Cardiac ventricle fibroblast (primary cell): ENCODE results near the genes H2AC4, H2AC7, H2AC8, PRSS16 and POM121L2.

DNA sequence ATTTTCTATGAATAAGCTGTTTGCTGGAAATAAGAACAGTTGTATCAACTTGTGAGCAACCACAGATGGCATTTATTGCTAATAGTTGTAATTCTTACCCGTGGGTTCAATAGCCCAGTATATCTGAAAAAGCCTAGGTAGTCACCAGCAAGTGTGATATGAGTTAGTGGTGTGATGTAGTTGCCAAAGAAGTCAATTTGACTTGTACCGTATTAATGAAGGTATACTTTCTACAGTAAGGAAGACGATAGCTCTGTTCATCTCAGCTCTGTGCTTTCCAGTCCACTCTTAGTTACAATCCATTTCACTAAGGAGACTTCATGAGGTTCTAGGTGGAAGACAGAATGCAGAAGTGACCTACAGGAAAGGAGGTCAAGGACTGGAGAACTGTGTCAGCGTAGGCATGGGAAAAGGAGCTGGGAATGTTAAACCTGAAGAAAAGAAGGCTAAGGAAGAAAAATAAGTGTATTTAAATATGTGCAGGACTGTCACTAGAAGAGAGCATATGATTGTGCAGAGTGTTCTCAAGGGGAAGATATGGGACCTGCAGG, 117.0 kb upstream of the SCGN start:
- RAMPAGE, long total RNA = no peak

GRCh38 chr6:26032977-26033670, at the start of gene H2AC4:
H2AC4 (minus strand) TSS chr6:26033618.
- RAMPAGE, long total RNA = no peak

- RAMPAGE, long total RNA = no peak
These were observed 157 bp upstream of the H3C3 start for GRCh38 chr6:26045118-26045335.

- RAMPAGE, long total RNA = no peak
These were observed 1.4 kb downstream of the H2BC4 start for GRCh38 chr6:26122308-26122765.

DNA sequence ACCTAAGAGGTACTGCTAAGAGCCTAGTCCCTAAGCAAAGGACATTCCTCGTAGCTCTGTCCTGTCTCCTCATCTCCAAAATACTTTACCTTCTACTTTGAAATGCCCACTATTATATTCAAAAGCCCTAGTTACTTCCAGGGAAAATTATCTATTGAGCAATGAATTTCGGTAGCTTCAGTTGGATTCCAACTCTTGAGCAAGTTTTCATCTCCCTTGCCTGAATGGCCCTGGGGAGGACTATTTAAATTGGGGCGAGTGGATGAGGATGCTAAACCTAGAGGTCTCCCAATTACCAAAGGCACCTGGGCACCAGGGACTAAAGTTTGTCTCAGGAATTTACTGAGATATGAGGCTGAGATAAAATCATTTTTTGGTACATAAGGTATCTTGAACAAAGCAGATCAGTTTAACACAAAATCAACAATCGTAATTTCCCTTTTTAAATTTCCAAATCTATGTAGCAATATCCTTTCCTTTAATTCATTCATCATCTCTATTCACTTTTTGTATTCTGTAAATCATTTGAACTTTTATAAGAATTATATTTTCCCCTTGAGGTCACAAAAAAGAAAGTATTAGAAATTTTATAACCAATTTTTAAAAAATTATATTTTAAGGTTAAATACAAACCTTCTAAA, 4.5 kb downstream of the H2AC6 start:
- RAMPAGE, long total RNA = no peak

DNA sequence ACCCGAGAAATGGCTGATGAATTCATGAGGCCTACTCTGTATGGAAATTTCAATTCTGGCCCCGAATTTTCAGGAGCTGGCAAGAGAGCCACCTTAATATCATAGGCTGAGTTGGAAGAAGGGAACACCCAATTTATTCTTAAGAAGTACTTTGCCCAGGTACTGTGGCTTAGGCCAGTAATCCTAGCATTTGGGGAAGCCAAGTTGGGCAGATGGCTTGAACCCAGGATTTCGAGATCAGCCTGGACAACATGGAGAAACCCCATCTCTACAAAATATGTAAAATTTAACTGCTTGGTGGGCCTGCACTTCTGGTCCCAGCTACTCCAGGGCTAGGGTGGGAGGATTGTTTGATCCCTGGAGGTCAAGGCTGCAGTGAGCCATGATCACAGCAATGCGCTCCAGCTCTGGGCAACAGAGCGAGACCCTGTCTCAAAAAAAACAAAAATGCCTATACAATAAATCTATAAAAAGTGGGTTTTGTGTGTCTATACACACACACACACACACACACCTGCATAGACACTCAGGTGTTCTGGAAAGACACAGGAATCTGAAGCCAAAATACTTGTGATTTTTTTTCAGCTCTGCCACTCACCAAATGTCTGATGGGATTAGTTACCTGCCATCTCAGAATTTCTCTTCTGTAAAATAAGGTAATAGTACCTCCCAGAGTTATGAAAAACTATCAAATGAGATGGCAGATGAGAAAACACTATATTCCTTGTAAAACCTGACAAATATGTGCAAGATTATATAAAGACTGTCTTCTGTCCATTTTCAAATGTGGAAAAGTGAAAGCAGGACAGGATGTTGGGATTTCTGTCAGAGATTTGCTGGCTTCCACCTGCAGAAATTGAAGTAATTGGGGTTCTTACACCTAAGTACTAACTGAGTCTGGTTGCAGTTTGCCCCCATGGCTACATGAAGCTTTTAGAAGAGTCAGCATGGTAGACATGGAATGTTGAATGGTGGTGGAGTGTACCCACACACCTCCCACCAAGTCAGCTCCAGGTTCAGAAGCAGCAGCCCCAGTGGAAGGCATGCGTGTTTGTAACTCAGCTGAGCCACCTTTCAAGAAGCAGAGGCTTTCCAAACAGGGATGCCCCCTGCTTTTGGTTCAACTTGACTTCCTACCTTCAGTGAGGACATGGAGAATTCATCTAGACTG, 15.8 kb downstream of the H2AC6 start:
- RAMPAGE, long total RNA = no peak

- RAMPAGE, long total RNA = no peak
These were observed 691 bp upstream of the H1-4 start for GRCh38 chr6:26155410-26155865.

- RAMPAGE, long total RNA = no peak
These were observed 1.2 kb downstream of the H3C4 start for GRCh38 chr6:26195754-26196485.

DNA sequence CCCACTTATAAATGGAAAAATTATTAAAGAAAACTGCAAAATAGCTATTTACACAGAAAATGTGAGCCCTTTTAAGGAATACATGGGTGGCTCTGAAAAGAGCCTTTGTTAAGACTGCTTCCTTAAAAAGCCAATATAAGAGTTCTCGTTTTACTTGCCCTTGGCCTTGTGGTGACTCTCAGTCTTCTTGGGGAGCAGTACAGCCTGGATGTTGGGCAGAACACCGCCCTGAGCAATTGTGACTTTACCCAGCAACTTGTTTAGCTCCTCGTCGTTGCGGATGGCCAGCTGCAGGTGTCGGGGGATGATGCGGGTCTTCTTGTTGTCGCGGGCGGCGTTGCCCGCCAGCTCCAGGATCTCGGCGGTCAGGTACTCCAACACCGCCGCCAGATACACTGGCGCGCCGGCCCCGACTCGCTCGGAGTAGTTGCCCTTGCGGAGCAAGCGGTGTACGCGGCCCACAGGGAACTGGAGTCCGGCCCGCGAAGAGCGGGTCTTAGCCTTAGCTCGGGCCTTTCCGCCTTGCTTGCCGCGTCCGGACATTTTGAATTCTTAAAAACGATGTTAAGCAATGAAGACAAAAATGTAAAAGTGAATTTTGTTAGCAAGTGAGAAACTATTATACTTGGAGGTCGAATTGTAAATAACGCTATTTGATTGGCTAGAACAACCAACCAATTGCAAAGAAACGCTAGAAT, at the start of gene H2AC7:
H2AC7 (minus strand) TSS at position 593 of the 698 bp plus-strand sequence.
- RAMPAGE, long total RNA = no peak

DNA sequence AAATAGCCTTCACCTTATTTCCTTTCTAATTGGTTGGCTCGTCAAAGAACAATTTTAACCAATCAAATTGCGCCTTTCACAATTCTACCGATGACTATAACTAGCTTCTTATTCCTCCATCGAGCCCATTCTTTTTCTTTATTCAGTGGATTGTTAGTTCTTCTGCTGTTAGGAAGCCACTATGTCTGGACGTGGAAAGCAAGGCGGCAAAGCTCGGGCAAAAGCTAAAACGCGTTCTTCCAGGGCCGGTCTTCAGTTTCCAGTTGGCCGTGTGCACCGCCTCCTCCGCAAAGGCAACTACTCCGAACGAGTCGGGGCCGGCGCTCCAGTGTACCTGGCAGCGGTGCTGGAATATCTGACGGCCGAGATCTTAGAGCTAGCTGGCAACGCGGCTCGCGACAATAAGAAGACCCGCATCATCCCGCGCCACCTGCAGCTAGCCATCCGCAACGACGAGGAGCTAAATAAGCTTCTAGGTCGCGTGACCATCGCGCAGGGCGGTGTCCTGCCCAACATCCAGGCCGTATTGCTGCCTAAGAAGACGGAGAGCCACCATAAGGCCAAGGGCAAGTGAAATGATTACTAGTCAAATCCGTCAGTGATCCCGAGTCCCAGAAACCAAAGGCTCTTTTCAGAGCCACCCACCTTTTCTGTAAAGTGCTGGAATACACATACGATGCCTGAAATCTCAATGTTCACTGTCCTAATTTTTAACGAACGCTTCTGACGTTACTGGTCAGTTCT, at the start of gene H2AC8:
H2AC8 (plus strand) TSS at position 128 of the 744 bp plus-strand sequence.
- RAMPAGE, long total RNA = start-site peak on the plus strand centred at position 127 of the sequence, 6 bp wide, 137 and 8 reads in 2 replicates

DNA sequence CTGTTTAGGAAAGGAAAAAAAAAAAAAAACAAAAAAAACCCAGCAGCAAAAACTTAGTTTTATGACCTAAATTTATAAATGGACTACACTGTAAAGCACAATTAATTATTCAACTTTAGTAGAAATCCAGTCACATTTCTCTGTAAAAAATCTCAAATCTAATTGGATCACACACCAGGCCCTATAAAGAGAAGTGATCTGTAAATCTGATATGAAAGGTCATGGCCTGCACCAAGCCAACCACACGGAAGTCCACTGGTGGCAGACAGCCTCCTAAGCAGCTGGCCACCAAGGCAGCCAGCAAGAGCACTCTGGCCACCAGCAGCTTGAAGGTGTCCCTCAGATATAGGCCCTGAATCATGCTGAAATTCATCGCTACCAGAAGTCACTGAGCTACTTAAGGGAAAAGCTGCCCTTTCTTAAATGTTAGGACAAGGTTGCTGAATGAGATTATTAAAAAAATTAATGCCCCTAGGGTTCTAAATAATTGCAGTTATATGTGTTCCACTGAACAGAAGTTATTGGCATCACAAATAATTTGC, 2.2 kb downstream of the H2AC8 start:
- RAMPAGE, long total RNA = no peak

DNA sequence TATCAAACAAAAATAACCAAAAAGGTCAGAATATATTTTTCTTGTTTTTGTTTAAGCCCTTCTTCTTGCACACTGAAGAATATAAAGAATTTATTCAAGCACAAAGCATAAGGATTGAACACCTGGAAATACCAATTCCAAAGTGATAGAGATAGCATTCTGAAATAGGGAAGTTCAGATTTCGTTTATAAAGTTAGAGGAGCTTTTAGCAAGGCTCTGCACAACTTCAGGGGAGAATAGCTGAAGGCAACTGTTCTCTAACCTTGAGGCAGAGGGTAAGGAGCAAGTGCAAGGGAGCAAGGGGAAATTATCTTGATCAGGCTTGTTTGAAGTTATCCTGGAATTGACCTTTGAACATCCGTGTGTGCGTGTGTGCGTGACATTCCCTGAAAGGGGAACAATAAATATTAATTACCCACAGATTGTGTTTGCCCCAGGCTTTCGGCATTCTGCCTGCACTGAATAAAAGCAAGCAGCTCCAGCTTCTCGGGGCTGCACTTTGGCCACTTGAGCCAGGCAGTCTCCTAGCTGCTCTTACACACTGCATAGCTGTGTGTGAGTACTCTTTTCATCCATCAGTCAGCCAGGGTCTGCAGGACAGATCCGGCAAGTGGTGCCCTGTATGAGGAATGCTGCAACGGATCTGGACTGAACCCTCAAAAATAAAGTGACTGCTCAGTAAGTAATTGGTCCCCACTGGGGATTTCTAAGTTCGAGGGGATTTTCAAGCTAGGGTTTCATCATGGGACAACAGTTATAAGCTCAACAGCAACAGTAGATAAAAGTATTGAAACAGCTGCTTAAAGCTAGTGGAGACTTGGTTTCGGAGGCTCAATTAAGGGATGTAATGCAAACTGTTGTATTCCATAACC, 5.8 kb downstream of the H2BC9 start:
- RAMPAGE, long total RNA = no peak

GRCh38 chr6:26537021-26538079, 816 bp upstream of the HMGN4 start:
- RAMPAGE, long total RNA = no peak

DNA sequence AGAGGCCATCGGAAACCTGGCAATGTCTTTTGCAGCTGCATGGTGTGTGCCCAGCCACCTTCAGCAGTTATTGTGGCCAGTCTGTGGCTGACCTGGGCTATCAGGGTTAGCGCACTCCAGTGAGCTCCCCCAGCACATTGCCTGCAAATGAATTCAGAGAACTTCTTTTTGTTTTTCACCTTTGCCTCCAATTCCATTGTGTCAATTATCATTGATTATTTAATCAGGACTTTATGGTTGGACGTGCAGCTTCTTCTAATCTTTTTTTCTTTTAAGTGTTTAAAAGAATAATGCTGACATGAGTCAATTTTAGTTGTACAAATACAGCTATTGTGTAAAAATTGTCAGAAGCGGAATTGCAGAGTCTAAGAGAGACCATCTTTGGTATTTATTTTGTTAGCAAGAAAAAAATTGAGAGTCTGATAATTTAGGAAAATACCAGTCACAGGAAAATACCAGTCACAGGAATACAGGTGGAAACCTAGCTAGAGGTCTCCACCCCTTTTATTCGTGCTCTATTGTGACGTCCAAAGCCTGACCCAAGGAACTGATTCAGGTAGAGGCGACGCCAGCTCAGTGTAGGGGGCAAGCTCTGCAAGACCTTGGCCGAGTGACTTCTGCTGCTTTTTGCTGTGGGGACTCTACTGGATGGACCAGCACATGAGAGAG, 5.5 kb downstream of the ABT1 start:
- RAMPAGE, long total RNA = no peak

- RAMPAGE, long total RNA = no peak
These were observed 111.3 kb upstream of the ZNF322 start for GRCh38 chr6:26770954-26771233.

- RAMPAGE, long total RNA = no peak
These were observed at the start of gene PRSS16 for GRCh38 chr6:27247266-27247941. PRSS16 (plus strand) TSS chr6:27247701.

DNA sequence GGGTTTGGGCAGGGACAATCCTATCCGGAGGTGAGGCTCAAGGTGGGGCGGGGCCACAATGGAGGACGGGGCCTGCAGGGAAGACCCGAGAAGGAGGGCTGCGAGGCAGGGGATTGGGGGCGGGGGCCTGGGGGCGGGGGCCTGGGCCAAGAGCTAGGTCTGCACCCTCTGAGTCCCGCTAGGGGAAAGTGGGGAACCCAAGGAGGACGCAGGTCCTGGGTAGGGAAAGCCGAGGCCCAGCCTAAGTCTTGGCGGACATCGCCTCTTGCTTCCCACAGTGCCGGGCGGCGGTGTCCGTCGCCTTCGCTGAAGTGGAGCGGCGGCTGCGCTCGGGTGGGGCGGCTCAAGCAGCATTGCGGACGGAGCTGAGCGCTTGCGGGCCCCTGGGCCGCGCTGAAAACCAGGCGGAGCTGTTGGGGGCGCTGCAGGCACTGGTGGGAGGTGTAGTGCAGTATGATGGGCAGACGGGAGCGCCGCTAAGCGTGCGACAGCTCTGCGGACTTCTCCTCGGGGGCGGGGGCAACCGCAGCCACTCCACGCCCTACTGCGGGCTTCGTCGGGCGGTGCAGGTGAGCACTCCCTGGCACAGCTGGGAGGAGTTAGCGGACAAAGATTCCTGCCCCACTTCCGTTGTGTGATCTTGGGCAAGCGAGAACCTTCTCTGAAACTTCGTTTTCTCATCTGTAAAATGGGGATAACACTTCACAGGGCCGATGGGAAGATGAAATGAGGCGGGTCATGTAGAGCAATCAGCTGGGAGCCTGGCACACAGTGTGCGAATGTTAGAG, 4.2 kb downstream of the PRSS16 start:
- RAMPAGE, long total RNA = no peak

GRCh38 chr6:27295162-27295740, 16.8 kb downstream of the POM121L2 start:
- RAMPAGE, long total RNA = no peak

DNA sequence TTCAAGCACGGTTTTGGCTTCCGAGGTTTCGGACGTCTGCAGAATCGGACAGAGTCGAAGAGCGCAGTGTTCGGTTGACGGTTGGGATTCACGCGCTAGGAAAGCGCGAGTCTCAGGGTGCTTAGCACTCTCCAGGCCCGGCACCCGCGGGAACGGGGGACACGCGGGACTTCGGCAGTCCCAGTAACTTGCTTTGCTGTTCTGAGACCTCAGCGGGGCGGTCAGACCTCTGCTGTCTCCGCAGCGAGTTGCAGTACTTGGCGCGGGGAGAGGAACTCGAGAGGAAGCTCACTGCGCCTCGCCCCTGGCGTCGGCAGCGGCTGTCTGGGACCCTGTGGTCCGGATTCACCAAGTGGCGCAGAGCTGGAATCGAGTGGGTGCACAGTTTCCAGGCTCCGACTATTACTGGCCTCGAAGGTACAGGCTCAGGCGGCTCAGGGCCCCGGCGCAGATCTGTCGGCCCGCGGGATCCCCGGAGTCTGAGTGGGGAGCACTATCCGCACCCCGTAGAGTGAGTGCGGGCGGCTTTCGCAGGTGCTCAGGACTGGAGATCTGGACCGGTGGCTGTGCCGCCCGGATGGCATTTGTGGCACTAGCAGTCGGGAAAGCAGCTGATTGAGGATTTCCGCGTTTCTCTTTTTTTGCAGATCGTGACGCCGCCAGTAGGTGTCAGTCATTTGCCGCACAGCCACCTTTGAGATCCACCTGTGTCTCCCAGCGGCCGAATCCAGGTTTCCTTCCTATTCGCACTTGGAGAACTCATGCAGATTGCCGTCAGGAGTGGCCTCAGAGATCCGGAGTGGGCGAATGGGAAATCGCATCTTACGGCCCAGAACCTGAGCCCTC, at the start of gene POM121L2:
POM121L2 (minus strand) TSS at position 76 of the 846 bp plus-strand sequence.
- RAMPAGE, long total RNA = no peak

DNA sequence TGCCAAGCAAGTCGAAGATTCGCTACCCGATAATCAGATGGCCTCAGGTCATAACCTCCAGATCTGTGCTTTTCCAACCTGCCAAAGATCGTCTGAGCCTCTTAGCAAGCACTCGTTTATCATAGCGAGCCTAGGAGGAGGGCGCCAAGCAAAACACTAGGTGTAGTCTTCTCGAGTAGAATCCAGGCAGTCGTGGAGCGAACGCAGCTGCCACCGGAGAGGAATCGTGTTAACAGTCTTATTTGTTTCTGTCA, 21.0 kb upstream of the POM121L2 start:
- RAMPAGE, long total RNA = no peak